Metanephros (tissue), 2 donors: ENCODE measurements around the genes TMEM183A, BTG2, SOX13 and ETNK2.

GRCh38 chr1:202961233-202961939, 3.3 kb upstream of the ADIPOR1 start:
- RAMPAGE, long total RNA = no peak

- RAMPAGE, long total RNA = no peak
Observed at GRCh38 chr1:202967966-202968365, 909 bp upstream of the CYB5R1 start.

DNA sequence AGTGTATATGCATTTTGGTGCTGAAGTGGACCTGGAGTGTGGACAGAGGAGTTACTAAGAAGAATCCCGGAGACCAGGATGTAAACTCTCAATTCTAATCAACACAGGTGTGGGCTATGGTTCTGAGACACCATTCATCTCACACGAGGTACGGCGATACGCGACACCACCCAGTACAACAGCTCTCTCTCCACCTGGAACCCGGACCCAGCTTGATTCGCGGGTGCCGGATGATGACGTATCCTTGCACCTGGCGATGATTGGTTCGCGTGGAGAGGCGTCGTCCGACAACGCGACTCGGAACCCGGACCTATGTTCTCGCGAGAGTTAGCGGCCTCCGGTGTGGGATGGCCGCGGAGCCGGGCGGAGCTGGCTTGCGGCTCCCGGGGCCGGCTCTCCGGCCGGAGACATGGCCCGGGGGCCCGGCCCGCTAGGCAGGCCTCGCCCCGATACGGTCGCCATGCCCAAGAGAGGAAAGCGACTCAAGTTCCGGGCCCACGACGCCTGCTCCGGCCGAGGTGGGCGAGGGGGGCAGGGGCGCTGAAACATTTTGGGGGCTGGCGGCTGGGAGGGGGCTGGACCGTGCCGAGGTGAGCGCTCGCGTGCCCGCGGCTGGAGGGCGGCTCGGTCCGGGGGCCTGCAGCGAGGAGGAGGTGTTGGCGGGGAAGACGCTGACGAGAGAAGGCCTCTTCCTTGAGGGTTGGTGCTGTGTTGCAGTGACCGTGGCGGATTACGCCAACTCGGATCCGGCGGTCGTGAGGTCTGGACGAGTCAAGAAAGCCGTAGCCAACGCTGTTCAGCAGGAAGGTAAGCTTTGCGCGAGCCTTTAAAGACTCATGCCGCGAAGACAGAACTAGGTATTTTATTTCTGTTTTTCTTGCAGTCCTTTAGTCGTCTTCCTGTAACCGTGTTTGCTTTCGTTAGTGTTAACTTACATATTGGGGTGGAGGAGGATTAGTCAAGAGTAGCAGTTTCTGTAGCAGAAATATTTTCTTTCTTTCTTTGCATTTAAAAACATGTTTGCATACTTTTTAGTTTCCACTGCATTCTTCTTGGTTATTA, at the start of gene TMEM183A:
Gene TMEM183A, plus strand, starts transcription at position 318 of the 1,062 bp plus-strand sequence.
- RAMPAGE, long total RNA = no peak

DNA sequence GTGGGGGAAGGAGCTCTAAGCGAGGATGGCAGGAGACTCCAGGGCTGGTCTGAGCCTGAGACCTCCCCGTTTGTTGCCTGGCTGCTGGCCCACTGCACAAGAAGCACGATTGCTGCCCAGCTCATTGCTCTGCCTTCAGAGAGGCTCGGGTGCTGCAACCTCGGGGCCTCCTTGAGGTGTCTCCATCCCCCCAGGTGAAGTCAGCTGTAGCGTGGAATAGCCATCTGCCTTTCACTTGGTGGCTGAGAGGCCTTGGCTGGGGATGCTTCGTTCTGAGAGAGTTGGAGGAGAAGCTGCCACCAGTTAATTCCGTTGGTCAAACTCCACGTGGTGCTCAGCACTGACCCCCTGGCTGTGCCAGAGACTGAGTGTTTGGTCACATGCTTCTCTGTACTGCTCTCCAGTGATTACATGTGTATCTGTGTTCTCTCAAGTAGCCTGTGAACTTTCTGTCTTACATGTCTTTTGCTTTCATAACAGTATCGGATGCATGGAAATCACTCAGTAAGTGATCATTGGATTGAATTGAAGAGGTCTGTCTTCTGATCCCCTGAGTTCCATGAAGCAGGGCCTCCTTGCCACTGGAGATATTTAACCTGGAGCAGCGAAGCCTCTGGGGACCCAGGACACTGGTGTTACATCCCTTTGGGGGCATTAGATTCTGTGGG, 2.9 kb downstream of the PPFIA4 start:
- RAMPAGE, long total RNA = no peak

- RAMPAGE, long total RNA = no peak
Observed at GRCh38 chr1:203202365-203203040, 16.0 kb upstream of the CHI3L1 start.

- RAMPAGE, long total RNA = no peak
Observed at GRCh38 chr1:203295631-203296259, 9.6 kb upstream of the BTG2 start.

DNA sequence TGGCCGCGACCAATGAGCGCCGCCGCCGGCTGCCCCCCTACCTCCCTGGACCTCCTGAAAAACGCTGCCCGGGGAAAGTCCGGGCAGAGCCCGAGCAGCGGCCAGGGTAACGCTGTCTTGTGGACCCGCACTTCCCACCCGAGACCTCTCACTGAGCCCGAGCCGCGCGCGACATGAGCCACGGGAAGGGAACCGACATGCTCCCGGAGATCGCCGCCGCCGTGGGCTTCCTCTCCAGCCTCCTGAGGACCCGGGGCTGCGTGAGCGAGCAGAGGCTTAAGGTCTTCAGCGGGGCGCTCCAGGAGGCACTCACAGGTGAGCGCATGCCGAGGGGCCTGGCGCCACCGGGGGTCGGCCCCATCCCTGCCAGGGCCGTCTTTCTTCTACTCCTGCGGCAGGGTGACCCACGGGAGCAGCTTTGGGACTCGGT, at the start of gene BTG2:
Gene BTG2, plus strand, starts transcription at position 86 of the 430 bp plus-strand sequence.
- RAMPAGE, long total RNA = no peak

DNA sequence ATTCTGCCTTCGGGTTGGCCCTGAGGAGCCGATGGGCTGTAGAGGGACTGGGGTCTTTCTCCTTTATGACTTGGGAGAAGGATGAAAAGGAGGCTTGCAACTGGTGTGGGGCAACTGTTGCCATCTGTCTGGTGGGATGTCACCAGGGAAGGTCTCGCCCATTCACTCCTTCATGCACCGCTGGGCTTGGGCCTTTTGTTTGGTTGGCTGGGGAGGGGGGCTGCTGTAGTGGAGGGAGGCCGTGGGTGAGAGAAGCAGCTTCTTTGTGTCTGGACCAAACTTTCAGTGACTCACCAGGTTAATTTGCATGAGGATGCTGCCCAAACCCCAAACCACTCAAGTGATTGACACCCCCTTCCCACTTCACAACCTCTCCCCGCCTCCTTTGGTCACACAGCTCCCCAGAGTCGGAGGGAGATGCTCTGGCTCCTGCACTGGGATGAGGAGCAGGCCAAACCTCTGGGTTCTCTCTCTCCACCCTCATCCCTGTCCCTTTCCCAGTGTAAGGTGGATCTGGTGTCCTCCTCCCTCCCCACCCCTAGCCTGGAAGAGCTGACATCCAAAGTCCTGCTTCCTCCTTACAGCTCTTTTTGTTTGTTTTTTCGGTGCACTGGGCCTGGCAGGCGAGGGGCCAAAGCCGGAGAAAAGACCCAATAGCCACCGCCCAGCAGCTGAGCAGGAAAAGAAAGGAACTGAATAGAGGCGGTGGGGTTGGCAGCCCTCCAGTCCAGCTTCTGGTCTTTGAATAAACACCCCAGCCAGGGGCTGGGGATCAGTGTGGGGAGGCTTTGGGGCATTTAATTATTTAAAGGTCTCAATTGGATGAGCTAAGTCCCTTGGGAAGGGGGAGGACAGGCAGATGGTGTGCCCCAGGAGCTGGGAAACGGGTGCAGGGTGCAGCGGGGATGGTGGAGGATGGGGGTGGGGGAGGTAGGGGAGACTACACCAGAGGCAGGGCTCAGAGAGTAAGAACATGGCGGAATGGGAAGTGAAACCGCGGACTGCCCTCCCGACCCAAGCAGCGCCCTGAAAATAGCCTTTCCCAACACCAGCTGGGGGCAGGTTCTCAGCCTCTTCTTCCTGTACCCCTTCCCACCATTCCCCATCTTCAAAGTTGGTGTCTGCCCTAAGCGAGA, 20.0 kb downstream of the BTG2 start:
- RAMPAGE, long total RNA = no peak

DNA sequence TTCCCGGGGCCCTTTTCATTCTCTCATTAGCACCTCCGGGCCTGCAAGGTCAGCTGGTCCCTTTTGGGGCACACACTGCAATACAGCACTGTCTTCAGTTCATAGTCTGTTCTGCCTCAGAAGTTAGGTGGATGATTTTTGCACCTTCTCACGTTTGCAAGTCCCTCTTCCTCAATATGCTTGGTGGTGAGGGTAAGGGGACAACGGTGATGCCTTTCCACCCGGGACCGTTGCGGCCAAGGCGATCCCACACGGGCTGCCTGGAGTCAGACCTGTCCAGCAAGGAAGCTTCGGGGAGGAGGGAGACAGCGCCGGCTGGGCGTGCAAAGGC, 21.6 kb downstream of the BTG2 start:
- RAMPAGE, long total RNA = no peak

DNA sequence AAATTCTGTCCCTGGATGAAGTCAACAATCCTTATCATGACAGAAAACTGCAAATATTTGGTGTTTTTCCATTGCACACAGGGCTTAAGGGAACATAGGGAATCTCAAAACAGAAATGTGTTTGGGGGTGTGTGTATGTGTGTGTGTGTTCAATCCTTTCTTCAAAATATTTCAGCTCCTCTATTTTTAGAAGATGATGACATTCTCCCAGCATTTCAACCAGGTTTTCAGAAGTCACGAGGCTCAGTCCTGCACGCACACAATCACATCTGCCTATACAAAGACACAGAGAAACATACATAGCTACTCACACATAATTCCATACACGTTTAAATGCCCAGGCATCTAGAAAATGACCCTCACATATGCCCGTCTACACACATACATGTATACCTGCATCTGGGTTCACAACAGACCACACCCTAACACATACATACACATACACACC, 28.0 kb upstream of the FMOD start:
- RAMPAGE, long total RNA = no peak

GRCh38 chr1:203407291-203407861, 56.5 kb upstream of the FMOD start:
- RAMPAGE, long total RNA = no peak

GRCh38 chr1:203465801-203466317, 9.7 kb upstream of the PRELP start:
- RAMPAGE, long total RNA = no peak

DNA sequence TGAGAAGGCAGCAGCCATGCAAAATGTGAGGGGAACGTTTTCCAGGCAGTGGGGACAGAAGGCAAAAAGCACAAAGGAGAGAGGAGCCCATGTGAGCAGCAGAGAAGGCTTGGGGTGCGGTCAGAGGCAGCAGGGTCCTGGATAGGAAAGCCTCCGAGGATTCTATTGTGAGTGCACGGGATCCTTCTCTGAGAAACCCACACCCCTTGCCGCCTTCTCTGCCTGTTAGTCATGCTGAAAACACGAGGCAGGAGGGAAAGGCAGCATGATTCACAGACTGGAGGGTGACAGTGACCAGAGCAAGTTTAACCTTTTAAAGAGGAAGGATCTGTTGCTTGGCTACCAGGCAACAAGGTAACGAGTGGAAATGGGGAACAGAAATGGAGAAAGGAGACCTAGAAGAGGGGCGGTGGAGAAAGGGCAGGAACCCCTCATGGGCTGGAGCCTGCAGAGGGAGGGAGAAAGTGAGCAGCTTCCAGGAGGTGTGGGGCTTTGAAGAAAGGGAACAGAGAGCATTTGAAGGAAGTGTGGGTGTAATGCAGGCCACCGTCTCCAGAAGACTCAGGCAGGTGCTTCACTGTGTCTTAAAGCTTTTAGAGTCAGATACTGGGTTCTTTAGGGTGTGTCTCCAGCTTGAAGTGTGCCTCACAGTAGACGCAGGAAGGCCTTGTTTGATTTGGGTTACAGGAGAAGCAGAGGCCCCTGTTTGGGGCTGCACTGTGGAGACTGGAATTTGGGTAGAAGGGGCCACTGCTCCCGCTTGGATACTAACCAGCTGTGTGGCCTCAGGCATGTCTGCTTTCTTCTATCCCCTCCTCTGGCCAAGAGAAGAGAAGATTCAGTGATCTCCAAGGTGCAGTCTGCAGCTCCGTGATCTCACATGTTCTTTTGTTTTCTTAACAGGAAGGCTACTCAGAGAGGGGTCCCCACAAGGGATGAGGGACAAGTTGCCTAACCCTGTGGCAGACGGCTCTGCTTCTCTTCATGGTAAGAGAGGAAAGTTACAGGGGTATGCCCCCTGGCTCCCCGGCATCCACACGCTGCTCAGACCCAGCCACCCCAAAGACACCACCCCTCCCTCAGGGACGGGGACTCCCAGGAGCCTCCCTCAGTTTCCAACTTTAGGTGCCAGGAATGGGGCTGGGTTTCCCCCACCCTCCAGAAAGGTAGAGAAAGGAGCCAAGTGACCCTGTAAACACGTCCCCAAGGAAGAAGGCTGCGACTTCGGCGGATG, 19.2 kb downstream of the OPTC start:
- RAMPAGE, long total RNA = no peak

GRCh38 chr1:203522058-203522833, 28.3 kb downstream of the OPTC start:
- RAMPAGE, long total RNA = no peak

- RAMPAGE, long total RNA = no peak
Observed at GRCh38 chr1:203554978-203555694, 61.2 kb downstream of the OPTC start.

DNA sequence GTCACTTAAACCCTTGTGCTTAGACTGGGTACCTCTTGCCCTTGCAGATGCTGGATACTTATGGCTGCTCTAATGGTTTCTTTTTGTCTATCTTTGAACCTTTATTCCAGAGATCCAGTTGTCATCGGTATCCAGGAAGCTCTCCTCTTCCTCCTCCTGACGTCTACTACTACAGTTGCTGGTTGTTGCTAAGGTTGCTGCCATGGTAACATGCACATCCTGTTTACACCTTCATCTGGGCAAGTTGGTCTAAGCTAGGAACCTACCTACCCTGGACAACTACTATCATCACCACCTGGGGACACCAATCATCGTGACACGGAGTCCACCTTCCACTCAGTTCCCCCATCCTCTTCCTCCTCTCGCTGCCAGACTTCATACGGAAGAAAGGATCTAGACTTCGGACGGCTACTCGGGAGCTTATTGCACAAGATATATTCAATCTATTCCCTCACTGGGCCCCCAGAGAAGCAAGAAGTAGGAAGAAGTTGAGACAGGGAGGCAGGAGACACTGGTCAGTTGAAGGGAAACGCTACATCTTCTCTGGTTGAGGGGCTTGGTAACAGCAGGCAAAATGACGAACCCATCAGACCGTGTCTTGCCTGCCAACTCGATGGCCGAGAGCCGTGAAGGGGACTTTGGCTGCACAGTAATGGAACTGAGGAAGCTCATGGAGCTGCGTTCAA, 56.1 kb downstream of the ATP2B4 start:
- RAMPAGE, long total RNA = no peak

DNA sequence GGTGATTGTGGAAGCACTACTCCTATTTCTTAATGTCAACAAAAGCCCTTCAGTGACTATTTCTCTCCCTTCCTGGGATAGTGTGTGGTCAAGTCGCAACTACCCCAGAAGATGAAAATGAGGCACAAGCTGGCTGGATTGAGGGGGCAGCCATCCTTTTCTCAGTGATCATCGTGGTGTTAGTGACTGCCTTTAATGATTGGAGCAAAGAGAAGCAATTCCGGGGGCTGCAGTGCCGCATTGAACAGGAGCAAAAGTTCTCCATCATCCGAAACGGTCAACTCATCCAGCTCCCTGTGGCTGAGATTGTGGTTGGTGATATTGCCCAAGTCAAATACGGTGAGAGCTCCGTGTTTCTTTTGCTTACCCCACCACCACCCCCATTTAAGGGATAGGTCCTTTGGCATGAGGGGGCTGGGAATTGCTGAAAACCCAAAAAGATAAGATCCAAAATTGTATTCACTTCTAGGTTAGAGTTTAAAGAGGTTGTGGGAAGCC, 65.6 kb upstream of the LAX1 start:
- RAMPAGE, long total RNA = no peak

- RAMPAGE, long total RNA = no peak
Observed at GRCh38 chr1:203797959-203799066, 2.9 kb downstream of the ZBED6 start.

- RAMPAGE, long total RNA = no peak
Observed at GRCh38 chr1:204072774-204073820, at the start of gene SOX13. Gene SOX13, plus strand, starts transcription at chr1:204073115.

DNA sequence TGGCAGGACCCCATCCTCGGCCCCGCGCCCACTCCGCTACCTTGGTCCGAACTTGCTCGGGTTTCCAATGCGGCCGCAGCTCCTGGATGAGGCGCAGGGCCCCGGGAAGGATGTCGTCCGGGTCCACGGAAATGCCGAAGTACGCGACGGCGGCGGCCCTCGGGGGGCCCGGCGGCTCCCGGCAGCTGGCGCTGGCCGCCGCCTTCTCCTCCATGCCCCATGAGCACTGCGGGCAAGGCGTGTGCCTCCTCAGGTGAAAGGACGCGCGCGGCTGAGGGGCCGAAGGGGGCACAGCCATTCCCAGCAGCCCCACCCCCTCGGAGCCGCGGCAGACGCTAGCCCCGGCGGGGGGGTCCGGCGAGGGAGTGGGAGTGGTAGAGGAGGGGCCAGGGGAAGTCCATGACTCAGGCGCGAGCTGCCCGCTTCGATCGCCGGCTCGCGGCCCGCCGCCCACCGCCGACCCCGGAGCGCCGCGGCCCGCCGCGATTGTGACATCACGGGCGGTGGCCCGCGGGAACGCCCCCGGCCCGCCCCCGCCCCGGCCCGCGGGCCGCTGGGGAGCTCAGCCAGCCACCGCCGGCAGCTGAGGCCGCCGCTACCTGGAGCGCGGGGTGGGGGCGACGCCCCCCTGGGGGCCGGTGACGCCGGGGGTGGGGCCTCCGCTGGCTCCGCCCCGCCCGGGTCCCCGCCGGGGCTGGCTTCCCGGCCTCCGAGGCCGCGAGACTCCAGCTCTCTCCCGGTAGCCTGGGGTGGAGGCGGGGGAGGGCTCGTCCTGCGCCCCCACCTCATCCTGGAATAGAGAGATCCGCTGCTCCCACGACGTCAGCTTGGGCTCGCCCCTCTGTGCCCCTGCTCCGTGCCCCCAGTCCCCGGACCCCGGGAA, at the start of gene ETNK2:
Gene ETNK2, minus strand, starts transcription at position 490 of the 883 bp plus-strand sequence.
- RAMPAGE, long total RNA = no peak